Pericardium (tissue), 1 donor: ENCODE data around the gene IQCG.

- RRBS, result no CpG with 5 or more reads among the region's 3 CpGs
These were observed 82.2 kb downstream of the DLG1 start for GRCh38 chr3:197216191-197216611.

DNA sequence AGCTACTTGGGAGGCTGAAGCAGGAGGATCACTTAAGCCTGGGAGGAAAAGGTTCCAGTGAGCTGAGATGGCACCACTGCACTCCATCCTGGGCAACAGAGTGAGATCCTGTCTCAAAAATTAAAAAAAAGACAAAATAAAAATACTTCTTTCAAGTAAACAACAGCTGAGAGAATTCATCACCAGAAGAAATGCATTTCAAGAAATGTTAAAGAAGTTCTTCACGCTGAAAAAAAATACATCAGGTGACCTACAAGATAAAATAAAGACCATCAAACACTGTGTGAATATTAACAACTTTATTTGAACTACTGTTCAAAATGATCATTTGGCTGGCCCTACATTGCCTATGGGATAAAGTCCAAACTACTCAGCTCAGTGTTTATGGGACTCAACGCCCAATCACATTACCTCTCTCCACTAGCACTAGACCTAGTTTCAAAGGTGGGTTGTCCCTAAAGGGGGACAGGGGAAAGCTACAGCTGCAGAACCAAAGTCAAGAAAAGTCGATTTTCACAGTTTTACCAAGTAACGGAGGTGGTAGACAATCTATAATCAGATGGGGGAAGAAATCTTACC is 62.1 kb downstream of the DLG1 start:
- RRBS, result no CpG with 5 or more reads among the region's 4 CpGs

GRCh38 chr3:197427991-197428785 is 127.6 kb downstream of the BDH1 start:
- RRBS, result no CpG with 5 or more reads among the region's 11 CpGs

DNA sequence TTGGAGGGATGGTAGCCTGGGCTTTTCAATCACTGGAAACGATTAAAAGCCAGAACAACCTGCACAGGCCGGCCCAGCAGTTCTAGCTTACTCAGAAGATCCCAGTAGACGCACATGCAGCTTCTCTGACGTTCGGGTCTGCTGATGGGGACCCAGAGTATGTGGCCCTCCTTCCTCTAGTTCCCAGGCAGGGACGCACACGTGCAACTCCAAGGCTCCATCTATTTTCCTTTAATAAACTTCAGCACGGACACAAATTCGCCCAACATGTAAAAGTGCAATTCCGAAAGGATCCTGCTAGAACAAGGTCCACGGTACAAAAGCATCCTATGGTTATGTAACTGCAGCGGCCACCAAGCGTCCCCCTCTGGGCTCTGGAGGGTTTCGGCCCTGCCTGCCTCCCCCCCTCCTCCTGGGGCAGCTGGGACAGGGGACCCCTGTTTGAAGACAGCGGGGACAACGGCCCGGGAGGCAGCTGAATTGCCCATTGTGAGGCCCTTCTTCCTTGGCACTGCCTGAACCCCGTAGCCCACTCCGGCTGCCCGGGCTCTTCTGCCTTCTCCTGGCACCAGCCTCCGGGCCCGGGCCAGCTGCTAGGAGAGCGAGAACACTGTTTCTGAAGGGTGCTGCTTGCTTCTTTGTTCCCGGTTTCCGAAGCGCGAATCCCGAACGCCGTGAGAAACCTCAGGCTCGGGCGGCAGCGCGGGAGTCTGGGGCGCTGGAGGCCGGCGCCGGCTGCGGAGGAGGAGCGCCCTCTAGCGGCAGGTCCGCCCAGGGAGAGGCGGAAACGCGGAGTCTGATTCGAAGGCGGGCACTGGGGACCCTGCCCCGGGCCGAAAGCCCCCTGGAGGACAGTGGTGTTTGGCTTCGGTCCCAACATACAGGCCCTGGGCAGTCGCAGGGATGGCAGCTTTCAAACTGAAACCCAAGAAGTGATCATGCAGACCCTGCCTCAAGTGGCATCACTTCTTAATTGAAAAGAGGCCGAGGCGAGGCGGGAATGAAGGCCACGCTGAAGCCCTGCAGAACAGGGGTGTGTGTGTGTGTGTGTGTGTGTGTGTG is 45.9 kb downstream of the BDH1 start:
- RRBS, result 2% methylated on average over 24 of the region's 55 CpGs

DNA sequence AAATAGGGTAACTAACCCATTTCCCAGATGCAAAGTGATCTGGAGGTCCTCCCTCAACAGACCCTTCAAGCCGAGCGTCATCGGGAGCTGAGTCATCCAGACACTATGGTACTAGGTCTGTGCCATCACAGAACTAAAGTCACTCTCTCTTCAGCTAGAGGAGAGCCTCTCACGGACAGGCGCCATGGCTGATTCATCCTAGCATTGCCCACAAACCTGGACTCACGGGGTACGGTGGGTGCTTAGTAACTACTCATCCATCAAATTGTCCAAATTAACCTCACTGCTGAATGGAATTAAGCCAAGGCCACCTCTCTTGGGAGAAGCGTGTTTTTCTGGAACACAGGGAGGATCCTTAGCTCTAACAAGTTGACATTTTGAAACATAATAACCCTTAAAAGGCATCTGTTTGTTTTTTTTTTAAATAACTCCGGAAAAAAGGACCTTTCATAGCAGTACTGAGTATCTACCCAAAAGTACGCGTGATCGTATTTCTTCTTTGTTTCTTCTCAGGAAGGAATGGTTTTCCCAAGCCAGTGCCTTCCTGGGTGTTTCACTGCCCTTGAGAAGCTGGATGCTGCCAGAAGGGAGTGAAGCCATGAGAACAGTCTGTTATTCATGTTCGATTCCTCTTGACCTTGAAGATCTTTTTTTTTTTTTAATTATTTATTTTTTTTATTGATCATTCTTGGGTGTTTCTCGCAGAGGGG is 45.5 kb upstream of the BDH1 start:
- RRBS, result no CpG with 5 or more reads among the region's 14 CpGs

GRCh38 chr3:197603483-197603977 is 47.8 kb upstream of the BDH1 start:
- RRBS, result no CpG with 5 or more reads among the region's 15 CpGs

GRCh38 chr3:197730986-197731508 is 5.7 kb downstream of the RUBCN start:
- RRBS, result no CpG with 5 or more reads among the region's 11 CpGs

GRCh38 chr3:197789395-197789845 is 1.6 kb upstream of the LRCH3 start:
- RRBS, result no CpG with 5 or more reads among the region's 5 CpGs

DNA sequence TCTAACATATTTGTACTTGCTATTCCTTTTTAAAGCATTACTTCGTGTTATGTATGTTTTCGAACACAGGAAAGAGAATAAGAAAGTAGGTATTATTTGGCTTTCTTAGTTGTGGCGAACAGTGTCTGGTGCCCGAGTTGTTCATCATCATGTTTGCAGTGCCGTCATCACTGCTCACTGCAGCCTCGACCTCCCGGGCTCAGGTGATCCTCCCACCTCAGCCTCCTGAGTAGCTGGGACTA is 1.2 kb downstream of the LRCH3 start:
- RRBS, result no CpG with 5 or more reads among the region's 7 CpGs

DNA sequence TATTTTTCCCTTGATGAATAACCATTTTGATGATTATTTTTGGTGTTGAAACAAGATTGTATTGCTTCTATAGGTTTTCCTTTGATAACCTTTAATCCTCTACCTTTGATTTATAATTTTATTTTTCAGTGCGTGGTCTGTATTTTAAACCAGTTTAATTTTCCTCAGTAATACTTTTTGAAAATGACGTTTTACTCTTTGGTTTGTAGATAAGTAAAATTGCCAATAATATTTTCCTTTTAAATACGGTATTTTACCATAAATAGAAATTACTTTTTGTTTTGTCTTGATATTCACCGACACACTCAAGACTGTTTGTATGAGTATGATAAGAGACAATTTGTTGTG is 47.4 kb downstream of the LRCH3 start:
- RRBS, result no CpG with 5 or more reads among the region's 4 CpGs

GRCh38 chr3:197844895-197845625 is 54.0 kb downstream of the LRCH3 start:
- RRBS, result no CpG with 5 or more reads among the region's 8 CpGs

DNA sequence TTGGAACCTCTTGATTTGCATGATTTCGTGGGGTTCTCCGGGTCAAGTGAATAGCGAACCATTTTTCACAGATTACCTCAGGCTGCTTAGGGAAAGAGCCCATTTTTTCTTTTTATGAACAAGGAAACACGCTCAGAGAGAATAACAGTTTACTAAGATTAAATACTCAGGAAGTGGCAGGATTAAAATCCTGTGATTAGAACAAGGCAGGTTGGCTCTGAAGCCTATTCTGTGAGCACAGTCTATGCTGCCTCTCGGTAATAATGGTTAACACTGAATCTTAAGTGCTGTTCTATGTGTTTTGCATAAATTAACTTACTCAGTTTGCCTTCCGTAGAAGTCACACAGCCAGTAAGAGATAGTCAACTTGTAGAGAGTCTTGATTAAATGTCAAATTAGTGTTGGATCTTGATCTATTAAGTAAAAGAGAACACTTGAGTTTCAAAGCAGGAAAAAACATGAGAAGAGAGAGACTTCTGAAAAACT is 59.9 kb downstream of the LRCH3 start:
- RRBS, result no CpG with 5 or more reads among the region's 6 CpGs

DNA sequence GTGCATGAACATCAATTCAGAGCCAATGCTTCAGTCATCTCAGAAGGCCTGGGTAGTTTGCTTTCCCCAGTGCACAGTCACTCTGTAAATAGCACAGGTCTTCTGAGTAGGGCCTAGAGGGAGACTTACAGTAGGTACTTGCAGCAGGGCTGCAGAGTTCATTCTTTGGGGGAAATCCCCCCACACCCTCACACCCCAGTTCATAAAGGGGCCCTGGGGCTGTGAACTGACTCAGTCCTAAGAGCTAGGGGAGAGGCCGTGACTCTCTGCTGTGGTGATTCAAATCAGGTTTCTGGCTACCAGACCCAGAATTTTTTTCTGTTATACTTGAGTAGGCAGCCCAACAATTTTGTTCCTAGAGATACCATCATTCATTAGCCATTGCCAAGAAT is 43.4 kb upstream of the RPL35A start:
- RRBS, result no CpG with 5 or more reads among the region's 1 CpG

- RRBS, result under 1% methylated on average over 11 of the region's 22 CpGs
These were observed at the start of gene IQCG for GRCh38 chr3:197959658-197960143. Gene IQCG (minus strand): TSS chr3:197959991.